LNCaP clone FGC (cell line): Measurements from ENCODE around the gene TOMM20.

DNA sequence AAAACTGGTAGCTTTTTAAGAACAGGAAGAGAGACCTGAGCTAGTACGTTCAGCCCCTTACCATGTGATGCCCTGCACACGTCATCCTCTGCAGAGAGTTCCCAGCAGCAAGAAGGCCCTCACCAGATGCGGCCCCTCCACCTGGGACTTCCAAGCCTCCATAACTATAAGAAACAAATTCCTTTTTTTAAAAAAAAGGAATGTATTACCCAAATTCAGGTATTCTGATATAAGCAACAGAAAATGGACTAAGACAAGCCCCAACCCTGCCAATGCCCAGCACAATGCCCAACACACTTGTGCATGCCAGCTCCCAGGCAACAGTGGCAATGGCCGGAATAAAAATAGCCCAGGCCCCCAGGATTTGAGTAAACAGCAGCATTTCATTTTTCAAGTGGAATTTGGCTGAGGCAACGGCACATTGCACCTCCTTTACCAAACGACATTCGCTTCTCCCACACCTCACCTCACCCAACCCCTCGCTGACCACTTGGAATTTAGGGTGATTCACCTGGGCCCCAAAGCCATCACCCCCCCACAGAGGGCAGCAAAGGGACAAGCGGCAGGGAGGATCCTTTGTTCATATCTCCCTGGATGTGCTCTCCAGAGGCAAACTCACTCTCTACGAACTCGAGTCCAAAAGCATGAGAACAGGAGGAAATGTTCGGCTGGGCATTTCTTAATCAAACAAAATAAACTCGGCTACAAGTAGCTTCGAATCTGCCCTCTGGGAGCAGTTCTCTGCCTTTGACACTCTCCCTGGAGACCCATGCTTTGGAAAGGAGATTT, 215.8 kb downstream of the TOMM20 start:
- RRBS, 2 experiments: no CpG with 5 or more reads among the region's 14 CpGs

DNA sequence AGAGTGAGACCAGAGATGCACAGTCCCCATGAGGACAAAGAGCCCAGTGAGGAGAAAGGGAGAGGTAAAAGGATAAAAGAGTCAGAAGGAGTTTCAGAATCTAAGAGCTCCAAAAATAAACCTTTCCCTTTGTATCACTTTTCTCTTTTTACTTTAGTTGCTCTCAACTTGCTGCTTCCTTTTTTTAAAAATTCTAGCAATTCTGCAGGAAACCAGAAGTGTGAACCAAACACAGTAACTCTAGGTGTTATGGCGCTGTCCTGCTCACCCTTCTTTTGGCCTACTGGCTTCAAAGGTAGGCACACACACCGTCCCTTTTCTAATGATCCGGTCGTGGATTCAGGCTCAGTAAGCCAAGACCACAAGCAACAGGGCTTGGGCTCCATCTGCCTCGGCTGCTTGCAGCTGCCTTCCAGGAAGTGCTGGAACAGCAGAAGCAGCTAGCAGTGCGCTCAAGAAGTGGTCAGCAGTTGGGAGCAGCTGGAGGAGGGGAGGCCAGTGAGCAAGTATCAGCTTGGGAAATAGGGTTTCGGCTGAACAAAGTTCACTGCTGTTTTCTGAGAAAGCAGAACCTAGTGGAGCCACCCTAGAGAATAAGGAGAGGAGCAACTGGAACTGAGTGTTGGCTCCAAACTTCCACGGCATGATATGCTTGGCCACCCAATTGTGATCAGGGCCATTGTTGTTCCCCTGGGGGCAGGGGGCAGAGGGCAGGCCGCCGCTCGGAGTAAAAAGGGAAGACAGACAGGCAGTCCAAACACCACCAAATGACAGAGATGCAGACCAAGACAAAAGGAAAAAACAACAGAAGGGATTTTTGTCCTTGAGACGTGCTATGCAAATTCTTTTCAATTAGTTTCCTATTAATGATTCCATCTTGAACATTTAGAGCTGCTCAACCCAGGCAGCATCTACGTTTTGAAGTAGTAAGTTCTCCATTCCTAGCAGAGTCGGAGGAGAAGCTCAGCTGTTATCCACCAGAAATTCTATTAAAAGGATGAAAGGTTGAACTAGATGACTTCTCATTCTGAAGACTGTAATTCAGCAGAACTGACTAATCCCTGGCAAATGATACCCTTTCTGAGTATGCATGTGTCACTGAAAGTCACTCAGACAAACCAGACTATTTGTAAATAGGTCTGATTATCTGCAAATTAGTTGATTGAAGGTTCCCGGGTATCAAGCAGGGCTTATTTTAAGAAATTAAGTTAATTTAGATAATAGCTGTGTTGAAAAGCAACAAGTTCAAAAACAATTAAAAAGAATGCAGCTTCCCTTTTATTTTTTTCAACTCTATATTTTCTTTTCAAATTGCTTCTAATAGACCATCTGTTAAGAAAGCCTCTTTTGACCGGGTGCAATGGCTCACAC, 173.2 kb downstream of the TOMM20 start:
- RRBS, 2 experiments: 100% methylated on average over 1 of the region's 16 CpGs; no CpG with 5 or more reads in 1 of the 2 experiments

GRCh38 chr1:234963126-234964040, 165.3 kb downstream of the TOMM20 start:
- RRBS, 2 experiments: 11 to 15% methylated on average over 6 of the region's 18 CpGs

DNA sequence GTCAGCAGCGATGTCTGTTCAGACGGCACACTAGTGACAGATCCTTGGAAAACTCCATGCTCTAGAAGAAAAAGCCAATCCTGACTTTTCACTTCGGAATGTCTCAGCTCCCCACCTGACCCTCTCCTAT, 148.5 kb downstream of the TOMM20 start:
- RRBS, 2 experiments: no CpG with 5 or more reads among the region's 3 CpGs

- RRBS, 2 experiments: no CpG with 5 or more reads among the region's 3 CpGs
Measured at GRCh38 chr1:235075905-235076083, 52.8 kb downstream of the TOMM20 start.

DNA sequence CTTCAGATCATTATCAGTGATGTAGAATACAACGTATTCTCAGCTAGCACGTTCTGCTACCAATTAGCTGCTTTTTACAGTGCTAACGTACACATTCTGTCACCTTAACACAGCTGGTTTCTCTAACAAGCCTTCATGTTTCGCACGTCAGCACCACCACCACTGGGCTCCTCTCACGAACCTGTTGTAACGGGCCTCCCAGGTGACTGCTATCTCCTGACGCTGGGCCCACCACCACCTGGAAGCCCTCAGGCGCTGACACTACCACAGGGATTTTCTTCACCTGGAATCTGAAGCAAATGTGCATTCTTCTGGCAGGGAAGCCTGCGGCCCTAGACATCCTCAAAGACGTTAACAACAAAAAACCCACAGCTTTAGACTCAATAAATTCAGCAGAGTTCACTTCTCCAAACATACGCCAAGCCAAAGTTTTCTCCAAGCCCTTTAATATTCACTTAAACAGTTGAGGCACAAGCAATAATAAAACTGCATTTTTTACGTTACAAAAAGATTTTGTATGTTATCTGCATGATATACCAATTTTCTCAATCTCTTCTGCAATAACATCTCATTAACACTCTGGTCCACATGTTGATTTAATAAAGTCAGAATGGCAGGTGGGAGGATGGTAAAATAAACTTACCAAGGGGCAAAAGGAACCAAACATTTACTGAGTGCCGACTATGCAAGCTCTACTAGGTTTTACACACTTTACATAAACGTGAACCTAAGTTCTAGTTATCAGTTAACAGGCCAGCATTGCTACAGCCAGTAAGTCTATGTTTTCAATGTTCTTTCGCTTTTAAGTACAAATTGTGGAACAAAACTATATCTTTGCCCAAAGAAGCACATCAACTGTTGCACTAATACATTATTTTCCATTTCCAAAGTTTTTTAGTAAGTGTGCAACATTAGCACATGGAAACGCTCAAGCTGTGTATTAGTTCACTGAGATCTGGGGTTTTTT, 19.4 kb downstream of the TOMM20 start:
- RRBS, 2 experiments: no CpG with 5 or more reads among the region's 17 CpGs

GRCh38 chr1:235128410-235129345, at the start of gene TOMM20:
TSS of gene TOMM20 (minus strand) at chr1:235128837.
- RRBS, 2 experiments: 0 to under 1% methylated on average over 10 of the region's 72 CpGs

DNA sequence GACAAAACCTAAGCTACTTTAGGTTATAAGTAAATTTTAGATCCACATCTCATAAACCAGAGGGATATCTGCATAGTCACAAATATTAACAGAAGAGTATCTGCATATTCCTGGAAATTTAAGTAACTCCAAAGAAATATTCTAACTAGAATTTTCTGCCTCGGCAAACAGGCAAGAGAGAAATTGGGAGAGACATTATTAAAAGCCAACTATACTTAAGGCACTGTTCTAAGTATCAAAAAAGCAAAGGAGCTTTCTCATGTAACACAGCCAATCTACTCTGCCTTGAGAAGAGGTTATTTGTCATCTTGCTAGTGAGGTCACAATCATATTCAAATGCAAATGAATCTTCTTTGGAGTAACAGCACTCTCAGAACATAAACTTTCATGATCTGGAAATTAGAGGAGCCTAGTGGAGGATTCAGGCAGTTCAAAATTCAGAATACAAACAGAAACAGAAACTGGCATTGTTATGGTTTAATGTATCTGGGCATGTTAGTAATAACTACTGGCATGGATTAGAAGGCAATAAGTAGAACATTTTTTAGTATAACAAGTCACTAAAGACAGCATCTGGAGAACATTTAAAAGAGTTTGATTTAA, 57.4 kb downstream of the ARID4B start:
- RRBS, 2 experiments: no CpG with 5 or more reads among the region's 1 CpG

DNA sequence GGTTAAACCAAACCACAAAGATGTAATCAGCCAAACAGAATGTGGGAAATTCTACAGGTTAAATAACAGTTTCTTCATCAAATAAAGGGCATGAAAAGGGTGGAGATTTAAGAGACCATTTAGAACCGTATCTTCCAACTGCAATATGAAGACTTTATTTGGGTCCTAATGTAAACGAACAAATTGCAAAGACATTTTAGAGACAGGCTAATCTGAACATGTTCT, 30.3 kb downstream of the ARID4B start:
- RRBS, 2 experiments: no CpG with 5 or more reads among the region's 2 CpGs

GRCh38 chr1:235326520-235326943, 1.4 kb downstream of the ARID4B start:
- RRBS, 2 experiments: no CpG with 5 or more reads among the region's 12 CpGs

DNA sequence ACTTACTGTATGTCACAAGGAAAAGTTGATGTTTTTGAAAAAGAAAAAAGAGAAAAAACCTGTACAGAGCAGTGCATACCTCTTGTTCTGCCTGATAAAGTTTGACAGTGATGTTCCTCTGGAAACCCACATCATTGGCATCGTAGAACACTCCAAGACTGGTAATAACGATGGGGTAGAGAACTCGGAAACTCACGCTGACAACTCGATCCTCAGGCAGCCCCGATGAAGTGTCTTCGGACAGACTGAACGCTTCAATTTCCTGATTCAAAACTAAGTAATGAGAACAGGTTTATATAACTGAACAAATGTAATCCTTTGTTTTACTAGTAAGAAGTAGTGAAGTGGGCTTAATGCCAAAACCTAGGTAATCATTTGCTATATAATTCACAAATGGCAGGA, 20.0 kb downstream of the B3GALNT2 start:
- RRBS, 2 experiments: no CpG with 5 or more reads among the region's 8 CpGs

- RRBS, 2 experiments: no CpG with 5 or more reads among the region's 2 CpGs
Measured at GRCh38 chr1:235502553-235502980, 1.7 kb downstream of the B3GALNT2 start.

DNA sequence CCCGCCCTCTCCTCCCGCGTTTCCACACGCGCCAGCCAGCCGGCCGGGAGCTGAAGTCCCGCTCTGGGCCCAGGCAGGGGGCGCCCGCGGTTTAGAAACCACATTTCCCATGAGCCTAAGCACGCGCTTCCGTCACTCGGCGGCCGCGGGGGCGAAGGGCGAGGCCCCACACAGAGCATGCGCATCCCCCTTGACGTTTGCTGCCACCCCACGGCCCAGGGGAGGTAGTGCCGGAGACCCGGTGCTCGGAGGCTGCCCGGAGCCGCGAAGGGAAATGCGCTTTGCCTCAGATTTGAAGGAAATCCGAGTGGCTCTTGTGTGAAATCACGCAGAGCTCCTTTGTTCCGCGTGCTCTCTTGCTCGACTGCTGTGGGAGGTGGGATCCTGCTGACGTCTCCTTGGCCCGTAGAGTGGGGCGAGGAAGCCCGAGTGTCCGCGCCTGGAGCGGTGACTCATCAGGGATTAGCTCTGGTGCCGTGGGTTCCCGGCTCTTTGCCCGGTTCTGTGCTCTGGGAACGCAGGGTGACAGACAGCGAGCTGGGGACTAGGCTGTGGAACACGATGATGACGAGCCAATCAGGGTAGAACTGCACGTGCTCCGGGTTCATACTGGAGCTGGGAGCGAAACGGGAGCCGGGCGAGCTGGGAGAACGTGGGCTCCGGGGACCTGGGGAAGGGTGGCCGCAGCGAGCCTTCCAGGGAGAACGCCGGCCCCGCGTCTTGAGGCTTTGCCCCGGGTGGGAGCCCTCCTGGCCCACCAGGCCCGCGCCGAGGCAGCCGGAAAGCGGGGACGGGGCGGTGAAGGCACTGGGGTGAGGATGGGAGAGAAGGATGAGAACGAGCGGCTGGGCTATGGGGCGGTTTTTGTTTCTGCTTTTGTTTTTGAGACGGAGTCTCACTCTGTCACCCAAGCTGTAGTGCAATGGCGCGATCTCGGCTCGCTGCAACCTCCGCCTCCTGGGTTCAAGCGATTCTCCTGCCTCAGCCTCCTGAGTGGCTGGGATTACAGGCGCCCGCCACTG, 581 bp upstream of the B3GALNT2 start:
- RRBS, 2 experiments: under 1 to 2% methylated on average over 20 to 21 of the region's 83 CpGs

- RRBS, 2 experiments: 2 to 6% methylated on average over 2 of the region's 39 CpGs
Measured at GRCh38 chr1:235648818-235649406, 672 bp downstream of the GNG4 start.

GRCh38 chr1:235855801-235856178, 10.9 kb downstream of the LYST start:
- RRBS, 2 experiments: no CpG with 5 or more reads among the region's 2 CpGs

- RRBS, 2 experiments: no CpG with 5 or more reads among the region's 16 CpGs
Measured at GRCh38 chr1:236041743-236042479, 23.0 kb downstream of the NID1 start.

DNA sequence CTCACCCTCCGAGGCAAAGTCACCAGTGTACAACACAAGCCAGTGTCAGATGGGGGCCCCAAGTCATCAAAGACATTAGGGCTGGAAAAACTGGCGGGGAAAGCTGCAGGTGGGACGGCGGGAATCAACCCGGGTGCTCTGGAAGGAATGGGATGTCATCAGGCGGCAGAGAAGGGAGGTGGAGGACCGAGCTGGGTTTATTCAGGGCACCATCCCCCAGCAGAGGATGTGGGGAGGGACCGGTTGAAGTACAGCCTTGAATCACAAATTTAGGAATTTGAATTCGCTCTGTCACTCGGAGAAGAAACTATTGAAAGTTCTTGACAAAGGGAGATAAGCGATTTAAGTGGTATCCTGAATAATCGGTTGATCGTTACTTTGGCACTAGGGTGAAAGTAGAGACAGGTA, 785 bp upstream of the NID1 start:
- RRBS, 2 experiments: 88 to 90% methylated on average over 3 of the region's 13 CpGs

- RRBS, 2 experiments: no CpG with 5 or more reads among the region's 9 CpGs
Measured at GRCh38 chr1:236091582-236092165, 26.8 kb upstream of the NID1 start.

DNA sequence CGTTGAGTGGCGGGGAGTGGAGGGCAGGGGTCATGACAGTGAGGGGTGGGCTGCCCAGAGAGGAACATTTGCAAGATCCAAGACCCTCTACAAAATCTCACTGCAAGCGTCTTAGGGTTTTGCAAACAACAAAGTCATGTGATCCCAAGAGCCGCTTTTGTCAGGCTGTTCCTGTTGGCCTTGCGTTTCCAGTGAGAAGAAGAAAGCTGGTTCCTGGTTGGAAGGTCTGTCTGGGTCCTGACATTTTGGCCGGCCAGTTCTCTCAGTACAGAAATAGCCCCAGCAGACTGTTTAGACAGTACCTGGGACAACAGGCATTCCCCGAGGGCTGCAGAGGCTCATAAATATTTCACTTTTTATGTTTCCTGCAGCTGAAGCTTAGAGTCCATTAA, 8.6 kb downstream of the GPR137B start:
- RRBS, 2 experiments: no CpG with 5 or more reads among the region's 7 CpGs

DNA sequence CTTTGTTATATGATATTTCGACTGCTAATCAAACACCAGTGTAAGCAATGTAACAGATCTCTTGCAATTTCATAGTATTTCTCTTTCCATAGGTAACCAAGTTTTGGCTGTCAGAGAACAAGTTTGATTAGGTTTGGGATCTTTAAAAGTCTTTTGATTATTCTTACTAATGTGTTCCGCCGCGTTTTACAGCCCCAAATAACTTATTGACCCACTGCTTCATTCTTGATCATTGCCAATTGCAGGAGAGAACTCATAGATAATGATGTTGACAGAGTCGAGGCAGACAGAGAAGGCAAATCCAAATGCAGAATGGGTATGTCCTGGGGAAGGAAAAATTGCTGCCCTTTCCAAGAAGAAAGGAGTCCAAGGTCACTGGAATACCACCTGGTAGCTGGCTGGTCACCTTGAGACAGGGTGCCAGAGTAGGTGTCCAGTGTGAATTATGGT, 28.3 kb upstream of the ERO1B start:
- RRBS, 2 experiments: no CpG with 5 or more reads among the region's 5 CpGs